Mesenchymal stem cell of adipose (primary cell): ENCODE measurements around the gene TXNDC8.

DNA sequence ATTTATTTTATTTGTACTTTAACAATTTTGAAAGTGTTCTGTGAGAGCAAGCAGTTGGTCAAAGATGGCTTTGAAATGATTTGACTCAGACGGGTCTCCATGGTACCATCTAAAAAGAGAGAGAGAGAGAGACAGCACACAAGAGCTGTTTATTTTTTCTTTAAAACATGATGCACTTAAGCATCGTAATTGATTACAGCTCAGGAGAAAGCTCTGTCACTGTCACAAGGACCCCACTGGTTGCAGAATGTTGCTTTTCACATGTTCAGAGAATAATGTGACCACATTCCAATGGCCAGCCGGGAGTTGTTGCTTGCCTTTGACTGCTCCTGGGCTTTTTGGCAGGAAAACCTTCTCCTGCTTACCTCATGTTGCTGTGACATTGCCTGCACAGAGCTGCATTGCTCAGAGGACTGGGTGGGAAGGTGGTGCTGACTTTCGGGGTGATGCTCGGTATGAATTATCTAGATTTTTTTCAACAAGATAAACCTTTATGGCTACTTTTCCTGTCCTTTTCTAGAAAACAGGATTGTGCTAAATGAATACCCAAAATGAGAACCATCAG, 88.2 kb downstream of the PALM2AKAP2 start:
- CAGE, long polyA plus RNA = no peak

DNA sequence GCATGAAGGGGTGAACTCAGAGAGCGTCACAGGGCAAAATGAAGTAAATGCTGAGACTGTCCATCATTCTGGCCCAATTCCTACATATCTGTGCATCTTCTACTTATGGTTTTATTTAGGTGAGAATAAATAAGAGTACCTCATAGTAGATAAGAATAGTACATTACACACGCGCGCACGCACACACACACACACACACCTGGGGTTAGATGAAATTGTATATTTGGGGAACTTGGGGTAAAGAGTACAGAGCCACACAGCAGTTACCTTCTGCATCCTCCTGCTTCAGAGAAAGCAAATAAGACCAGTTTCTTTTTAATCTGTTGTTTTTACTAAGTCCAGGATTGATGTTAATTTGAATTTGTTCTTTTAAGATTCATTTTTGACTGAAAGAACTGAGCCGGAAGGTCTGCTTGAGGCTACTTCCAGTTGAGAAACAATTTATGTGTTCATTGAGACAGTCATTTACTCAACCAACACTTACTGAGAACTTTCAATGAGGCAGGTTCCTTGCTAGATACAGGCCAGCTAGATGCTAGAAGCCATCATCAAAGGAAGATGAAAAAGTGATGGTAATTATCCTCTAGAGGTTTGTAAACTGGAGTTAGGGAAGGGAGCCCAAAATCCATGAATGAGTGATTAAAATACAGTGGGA, 129.1 kb downstream of the PALM2AKAP2 start:
- CAGE, long polyA plus RNA = no peak

DNA sequence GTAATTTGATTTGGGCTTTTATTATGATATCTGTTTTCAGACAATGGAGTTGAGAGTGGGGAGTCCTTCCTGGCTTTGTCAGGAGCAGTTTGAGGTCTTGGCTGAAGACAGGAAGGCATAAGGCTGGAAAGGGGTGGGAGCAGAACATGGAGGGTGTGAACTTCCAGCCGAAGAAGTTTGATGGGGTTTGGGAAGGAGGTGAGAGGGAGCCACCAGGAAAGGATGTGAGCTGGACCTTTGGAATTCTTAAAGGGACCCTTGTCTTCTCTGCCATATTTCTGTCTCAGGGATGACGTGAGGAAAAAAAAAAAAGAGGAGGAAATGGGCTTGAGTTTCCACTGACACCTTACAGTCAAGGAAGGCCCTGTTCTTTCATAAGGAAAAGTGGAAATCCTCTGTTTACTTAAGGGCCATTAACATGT, 132.0 kb downstream of the PALM2AKAP2 start:
- CAGE, long polyA plus RNA = no peak

GRCh38 chr9:109950893-109951653, 171.1 kb downstream of the PALM2AKAP2 start:
- CAGE, long polyA plus RNA = no peak

DNA sequence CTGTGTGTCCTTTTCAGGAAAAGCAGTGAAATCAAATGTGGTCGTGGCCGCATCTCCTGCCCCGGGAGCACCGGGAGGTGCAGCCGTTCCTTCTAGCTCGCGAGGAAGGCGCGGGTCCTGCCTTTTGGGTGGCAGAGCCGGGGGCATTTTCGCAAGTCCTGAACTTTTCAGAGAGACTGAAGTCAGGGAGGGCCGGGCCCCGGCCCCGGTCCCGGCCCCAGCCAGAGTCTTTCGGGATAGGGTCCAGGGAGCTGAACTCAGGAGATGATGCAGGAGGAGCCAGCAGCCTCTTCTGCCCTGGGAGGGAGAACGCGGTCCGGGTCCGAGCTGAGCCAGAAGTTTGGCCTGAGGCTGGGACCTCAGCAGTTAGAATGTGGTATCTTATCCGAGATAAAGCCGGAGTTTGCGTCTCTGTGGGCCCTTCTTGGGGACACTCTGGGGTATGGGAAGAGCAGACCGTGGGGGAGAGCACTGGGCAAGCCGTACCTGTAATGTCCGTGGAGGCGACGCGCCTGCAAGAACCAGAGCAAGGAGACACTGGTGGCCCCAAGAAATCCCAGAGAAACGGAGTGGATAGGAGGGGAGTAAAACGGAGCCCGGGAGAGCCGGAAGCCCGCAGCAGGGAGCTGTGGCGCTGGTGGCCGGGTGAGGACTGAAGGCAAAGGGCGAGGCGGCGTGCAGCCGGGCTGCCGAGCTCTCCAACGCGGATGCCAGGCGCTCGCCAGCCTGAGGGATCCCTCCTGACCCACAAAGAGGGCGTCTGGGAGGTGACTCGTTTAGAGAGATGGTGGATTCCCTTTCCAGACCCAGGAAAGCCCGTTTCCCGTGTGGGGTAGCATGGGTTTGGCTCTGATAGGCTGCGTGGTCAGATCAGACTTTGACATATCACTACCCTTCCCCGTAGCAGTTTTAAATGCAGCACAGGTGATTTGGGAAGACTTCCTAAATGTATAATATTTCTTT, 158.5 kb downstream of the C9orf152 start:
- CAGE, long polyA plus RNA = no peak

DNA sequence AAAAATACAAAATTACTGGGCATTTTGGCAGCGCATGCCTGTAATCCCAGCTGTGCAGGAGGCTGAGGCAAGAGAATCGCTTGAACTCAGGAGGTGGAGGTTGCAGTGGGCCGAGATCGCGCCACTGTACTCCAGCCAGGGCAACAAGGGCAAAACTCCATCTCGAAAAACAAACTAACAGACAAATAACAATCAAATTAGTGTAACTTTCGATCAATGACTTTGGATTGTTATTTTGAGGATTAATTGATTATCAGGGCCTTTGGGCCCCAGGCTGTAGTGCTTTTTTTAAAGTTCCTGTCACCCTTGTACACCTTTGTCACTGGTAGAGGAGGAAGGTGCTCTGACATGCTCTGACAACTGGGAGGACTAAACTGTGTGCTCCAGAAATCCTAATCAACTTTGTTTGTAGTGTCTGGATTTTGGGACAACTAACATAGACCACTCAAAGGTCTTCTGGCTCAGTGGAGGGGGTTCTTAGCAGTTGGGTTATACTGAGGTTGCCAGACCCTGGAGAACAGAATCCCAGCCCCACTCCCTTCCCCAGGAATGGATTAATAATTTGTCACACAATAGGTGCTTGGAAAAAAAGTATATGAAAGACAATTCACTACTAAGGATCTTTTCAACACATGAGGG, 1.8 kb downstream of the TXN start:
- CAGE, long polyA plus RNA = no peak

DNA sequence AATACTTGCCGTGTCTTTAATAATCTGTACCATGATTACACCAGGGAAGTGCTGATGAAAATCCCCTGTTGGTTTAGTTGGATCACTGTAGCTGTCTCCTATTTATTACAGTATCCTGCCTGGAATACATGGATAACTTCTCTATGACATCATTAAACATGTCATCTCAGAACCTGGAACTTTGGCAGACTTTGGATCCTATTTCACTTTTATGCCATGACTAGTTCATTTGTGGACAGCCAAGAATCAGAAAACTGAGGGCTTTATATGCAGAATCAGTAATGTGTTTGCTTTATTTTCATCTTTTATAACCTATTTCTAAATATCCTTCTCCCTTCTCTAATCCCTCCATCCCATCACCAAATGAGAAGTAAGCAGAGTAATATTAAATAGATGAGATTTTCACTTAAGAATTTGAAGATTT, at the start of gene TXNDC8:
TXNDC8 (minus strand) TSS at position 100 of the 424 bp plus-strand sequence.
- CAGE, long polyA plus RNA = no peak

- CAGE, long polyA plus RNA = no peak
Measured at GRCh38 chr9:110867901-110868682, 170.2 kb downstream of the LPAR1 start.

DNA sequence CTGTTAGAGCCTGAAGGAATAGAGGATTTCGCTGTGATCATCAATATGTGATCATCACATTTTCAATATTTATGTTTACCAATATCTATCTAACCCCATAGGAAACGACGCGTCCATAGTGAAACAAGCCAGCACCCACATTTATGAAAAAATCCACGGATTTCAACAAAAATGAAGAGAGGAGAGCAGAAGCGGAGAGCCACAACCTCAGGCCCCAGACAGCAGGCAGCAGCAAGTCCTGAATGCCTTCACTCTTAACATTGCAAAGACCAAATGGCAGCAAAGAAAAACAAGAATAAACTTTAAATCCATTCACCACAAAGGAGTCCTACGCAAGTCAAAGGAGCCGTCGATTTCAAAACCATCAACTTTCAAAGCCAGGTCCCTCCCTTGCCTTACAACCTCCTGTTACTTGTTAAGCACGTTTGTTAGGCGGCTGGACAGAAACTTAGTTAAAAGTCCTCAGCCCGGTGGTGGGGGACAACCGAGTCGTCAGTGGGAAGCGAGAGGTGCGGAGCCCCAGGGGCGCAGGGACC, 1.0 kb downstream of the LPAR1 start:
- CAGE, long polyA plus RNA = no peak

DNA sequence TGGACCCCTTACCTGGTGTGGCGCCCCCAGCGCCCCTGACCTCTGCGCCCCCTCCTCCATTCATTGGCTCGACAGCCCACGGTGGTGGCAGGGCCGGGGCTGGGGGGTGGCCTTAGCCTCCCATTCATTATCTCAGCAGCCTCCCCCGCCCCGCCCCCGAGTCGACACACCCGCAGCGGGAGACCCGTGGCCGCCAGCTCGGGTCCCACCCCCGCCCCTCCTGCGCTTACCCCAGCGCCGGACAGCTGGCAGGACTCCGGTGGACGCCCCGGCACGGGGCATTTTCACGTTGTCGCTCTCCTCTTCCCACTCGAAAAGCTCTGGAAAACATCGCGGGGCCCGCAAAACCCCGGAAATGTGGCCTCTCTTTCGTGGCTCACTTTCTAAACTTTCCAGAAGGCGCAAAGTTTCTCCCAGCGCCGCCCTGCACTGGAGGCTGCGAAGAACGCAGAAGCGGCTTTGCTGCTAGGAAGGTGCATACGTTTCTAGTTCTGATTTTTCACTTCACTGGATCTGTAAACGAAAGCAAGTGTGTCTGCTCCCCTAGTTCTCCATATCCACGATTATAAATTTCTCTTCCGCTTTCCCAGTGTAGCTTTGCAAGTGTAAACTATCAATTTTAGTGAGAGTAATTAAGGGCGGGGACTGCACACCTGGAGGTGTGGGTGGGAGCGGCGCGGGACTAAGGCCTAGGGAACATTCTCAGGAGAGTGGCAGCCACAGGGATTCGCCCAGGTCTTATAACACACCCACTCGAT, 549 bp upstream of the LPAR1 start:
- CAGE, long polyA plus RNA = no peak

- CAGE, long polyA plus RNA = no peak
Measured at GRCh38 chr9:111393733-111394464, 63.9 kb upstream of the OR2K2 start.

DNA sequence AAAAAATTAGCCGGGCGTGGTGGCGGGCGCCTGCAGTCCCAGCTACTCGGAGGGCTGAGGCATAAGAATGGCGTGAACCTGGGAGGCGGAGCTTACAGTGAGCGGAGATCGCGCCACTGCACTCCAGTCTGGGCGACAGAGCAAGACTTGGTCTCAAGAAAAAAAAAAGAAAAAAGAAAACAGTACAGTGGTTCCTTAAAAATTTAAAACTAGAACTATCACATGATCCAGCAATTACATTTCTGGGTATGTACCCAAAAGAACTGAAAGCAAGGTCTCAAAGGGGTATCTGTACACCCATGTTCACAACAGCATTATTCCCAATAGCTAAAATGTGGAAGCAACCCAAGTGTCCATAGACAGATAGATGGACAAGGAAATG, 2.8 kb downstream of the ECPAS start:
- CAGE, long polyA plus RNA = no peak

DNA sequence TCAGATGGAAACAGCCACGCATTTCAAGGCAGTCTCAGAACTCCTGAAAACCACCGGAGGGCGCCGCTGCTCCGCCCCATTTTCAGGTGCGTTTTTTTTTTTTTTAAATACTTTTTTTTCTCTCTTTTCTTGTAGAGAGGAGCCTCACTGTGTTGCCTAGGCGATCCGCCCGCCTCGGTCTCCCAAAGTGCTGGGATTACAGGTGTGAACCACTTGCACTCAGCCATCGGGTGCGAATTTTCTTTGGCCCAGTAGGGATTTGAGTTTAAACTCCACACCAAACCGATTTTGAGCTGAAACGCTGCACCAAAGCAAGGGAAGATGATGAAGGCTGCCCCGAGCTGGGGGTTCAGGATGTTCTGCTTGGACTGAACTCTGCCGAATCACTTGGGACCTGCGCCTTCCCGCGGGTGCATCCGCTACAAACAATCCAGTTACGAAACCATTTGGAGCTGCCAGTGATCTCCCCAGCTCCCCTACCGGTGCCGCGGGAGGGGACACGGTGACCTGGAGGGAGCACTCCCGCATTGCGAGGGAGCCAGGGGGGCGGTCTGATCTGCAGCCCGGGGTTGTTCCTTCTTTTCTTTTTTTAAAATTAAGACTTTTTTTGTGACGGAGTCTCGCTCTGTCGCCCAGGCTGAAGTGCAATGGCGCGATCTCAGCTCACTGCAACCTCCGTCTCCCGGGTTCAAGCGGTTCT, 1.4 kb downstream of the PTGR1 start:
- CAGE, long polyA plus RNA = no peak

- CAGE, long polyA plus RNA = no peak
Measured at GRCh38 chr9:111661730-111662730, 625 bp downstream of the GNG10 start.

DNA sequence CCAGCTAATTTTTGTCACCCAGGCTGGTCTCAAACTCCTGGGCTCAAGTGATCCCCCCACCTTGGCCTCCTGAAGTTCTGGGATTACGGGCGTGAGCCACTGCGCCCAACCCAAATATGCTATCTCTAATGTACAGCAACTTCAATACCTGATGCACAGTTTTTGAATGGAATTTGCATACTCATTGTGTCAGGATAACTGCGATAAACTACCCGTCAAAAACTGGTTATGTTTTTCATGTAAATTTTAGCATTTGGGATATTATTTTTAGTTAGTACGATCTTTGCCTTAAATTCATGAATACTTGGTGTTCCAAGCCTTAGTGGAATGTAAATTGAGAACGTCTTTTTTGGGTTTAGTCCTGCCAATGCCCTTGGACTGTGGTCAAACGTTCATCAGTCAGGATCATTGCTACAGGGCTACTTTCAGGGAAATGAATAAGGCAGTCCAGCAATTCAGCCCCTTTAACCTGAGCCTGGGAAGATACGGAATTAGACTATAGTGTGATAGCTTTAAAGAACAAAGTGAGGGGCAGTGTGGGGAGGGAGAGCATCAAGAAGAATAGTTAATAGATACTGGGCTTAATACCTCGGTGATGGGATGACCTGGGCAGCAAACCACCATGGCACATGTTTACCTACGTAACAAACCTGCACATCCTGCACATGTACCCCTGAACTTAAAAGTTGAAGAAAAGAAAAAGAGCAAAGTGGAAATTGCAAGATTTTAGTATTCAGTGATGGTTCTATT, 4.6 kb downstream of the UGCG start:
- CAGE, long polyA plus RNA = no peak

GRCh38 chr9:112069387-112070188, 105.5 kb downstream of the SUSD1 start:
- CAGE, long polyA plus RNA = no peak

- CAGE, long polyA plus RNA = no peak
Measured at GRCh38 chr9:112222408-112222995, 47.4 kb upstream of the SUSD1 start.

GRCh38 chr9:112348135-112349465, 15.2 kb upstream of the PTBP3 start:
- CAGE, long polyA plus RNA = no peak

DNA sequence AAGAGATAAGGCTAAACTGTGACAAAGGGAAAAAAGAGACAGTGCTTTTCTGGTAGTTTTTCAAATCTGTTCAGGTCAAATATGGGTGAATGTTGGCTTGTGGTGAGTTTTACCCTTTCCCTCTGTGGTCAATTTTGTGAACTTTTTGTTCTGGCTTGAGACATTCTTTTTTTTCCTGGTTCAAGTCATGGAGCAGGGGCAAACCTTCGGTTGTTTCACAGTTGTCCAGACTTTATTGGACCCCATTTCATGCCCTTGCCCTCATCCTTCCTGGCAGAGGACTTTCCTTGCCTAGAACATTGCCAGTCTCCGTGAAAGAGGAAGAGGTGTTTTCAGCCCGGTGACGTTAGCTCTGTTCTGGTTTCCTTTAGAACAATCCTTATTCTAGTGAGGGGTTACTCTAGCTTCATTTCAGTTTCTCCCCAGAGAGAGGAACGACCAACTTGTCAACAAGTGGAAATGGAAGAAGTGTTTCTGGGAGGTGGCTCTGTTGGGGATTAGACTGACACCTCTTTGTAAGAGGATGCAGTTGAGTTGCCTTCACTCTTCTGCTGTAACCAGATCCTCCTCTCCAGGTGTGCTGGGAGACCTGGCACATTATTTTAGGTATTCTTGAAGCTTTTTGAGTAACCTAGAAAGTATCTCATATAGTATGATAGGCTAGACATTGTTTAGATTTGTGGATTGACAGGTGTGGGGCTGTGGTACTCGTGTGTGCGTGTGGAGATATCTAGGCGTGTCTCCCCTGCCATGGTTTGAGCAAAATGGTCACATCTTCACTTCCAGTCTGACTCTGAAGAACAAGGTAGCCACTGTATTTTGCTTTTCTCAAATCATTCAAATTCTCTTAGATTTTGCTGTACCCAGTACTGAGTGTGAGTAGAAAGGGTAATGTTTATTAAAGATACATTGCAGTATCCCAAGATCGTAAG, 21.5 kb downstream of the SNX30 start:
- CAGE, long polyA plus RNA = no peak

DNA sequence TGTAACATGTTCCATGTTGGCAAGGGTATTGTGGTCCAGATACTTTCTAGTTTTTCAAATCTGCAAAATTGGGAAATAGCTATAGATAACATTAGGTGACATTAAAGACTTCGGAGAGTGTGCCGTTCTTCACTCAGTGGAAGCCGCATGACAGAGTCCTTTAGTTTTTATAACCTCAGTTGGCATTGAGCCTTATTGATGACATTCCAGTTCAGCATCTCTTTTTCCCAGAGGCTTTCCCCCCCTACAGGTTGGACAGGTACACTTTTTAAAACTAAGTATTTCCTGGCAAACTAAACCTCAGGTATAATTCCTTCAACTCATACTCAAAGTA, 58.8 kb downstream of the SLC46A2 start:
- CAGE, long polyA plus RNA = no peak